Hepatocyte (in vitro differentiated cells and primary cell): ENCODE data around the genes MICOS10, NBL1 and PLA2G2C.

GRCh38 chr1:19596123-19597196 lies at the start of gene MICOS10:
TSS of gene MICOS10 (plus strand) at chr1:19596979.
- RAMPAGE, long total RNA = no peak
- RRBS = 1% methylated on average over 23 of the region's 45 CpGs

- RAMPAGE, long total RNA = no peak
- RRBS = 2% methylated on average over 46 of the region's 94 CpGs
These were observed at the start of gene NBL1 for GRCh38 chr1:19644058-19644590. TSS of gene NBL1 (plus strand) at chr1:19644311.

DNA sequence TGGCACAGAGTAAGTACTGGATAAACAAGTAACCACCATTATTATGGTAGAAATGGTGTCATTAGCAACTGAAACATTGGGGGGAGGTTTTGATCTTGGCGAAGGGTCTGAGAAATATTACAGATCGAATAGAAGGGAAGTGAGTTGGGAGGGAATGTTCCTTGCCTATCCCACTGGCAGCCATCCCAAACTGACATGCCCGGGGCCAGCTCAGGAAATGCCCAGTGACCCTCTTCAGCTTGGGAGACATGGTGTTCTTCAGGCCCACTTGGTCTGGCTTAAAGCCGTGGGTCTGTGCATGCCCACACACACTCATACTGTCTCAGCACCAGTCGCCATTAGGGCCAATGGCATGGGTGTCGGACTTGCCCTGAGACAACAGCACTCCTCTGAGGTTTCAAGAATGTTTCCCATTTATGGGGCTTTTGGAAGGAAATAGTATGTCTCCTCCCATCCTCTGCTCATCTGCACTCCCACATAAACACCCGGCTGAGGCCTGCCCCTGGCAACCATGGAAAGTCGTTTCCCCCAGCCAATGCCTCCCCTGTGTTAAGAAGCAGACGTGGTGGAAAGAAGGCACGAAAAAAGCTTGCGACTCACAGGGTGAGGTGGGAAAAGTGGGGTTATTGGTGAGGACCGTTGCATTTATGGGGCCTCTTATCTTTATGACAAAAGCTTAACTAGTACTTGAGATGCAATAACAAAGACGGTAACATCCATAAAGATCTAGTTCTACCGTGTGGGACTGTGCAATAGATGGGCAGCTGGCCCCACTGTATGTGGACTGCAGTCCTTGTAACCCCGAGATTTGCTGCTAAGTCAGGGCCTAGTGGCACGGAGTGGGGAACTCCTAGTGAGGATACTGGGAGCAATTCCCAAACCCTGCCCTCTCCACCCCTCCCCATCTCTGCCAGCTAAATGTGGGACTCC lies 2.0 kb downstream of the RNF186 start:
- RAMPAGE, long total RNA = no peak
- RRBS = no CpG with 5 or more reads among the region's 16 CpGs

DNA sequence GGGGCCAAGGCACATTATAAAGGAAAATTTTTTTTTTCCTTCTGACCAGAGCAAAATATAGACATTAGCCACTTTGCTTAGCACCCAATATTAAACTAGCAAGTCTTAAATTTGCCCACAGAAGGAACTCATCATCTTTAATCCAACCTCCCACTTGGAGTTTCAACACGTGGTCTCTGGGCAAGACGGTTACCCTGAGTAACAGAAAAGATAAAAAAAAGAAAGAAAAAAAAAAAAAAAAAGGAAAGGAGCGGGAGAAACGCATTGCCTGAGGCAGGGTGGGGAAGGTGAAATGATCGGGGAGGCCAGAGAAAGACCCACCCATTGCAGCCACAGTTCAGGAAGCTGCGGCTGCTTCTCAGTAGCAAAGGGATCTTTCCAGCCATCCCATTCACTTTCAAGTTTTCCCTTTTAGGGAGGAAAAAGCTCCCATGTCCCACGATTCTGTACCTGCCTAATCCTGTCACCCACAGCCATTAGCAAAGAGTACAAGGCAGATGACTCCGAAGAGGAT lies 32.0 kb upstream of the OTUD3 start:
- RAMPAGE, long total RNA = no peak
- RRBS = no CpG with 5 or more reads among the region's 8 CpGs

DNA sequence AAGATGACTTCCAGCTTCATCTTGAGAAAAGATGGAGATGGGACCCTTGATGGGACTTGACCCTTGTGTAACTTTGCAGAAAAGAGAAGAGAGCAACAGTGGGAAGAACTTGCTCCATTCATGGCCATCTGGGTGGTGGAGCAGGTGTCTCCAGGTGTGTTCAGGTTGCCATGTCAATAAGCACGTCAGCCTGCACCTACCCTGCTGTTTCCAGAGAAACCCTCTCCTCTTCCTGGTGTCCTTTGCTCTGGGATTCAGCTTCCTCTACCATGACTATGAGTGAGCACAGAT lies 21.8 kb upstream of the OTUD3 start:
- RAMPAGE, long total RNA = no peak
- RRBS = no CpG with 5 or more reads among the region's 1 CpG

DNA sequence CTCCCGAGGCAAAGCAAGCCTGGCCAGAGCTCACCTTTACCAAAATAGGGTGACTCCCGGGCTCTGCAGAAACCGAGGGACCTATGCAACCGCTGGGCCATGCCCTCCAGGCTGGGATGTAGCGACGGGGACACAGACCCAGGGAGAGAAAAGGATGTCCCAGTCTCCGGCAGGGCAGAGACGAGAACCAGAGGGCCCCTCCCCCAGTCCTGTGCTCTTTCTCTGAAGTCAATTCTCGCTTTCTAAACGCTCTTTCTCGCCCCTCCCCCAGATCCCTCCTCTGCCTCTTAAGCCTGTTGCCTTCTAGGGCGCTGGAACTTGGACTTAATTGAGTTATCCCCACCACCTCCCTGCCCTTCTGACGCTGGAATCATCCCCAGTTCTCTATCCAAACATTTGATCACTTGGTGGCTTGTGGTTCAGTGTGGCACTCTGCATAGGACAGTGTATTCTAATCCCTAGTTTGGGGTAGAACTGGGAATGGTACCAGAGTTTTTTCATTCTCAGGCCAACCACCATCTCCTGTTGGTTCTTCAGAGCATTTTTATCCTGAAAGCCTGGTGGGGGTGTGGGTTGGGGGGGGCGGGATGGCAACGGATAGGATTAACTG lies at the start of gene PLA2G2C:
Gene PLA2G2C, minus strand, starts transcription at position 193 of the 610 bp plus-strand sequence.
- RAMPAGE, long total RNA = no peak
- RRBS = 2% methylated on average over 4 of the region's 15 CpGs

- RAMPAGE, long total RNA = no peak
- RRBS = no CpG with 5 or more reads among the region's 3 CpGs
These were observed 11.4 kb downstream of the VWA5B1 start for GRCh38 chr1:20302010-20302448.

GRCh38 chr1:20358425-20359161 lies 67.9 kb downstream of the VWA5B1 start:
- RAMPAGE, long total RNA = no peak
- RRBS = no CpG with 5 or more reads among the region's 12 CpGs

GRCh38 chr1:20597513-20598258 lies 8.8 kb downstream of the CDA start:
- RAMPAGE, long total RNA = no peak
- RRBS = no CpG with 5 or more reads among the region's 7 CpGs

DNA sequence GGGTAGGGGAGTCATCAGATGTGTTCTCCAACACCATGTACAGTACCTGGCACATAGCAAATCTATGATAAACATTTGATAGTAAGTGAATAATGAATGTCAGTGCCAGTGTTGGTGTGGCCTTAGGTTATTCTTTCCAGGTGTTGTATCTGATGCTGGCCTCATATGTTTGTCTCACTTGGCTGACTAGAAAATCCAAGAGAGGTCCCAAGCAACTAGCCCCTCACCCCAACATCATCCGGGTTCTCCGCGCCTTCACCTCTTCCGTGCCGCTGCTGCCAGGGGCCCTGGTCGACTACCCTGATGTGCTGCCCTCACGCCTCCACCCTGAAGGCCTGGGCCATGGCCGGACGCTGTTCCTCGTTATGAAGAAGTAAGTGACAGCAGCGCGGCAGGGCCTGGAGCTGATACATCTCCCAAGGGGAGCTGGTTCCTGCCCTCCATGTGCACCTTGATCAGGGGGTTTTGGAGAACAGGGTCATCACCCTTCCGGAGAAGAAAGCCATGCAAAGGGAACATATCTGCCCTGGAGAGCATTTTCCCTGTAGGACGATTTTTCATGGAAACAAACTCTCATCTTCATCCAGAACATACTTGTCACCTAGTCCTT lies 11.1 kb downstream of the PINK1 start:
- RAMPAGE, long total RNA = no peak
- RRBS = no CpG with 5 or more reads among the region's 14 CpGs

DNA sequence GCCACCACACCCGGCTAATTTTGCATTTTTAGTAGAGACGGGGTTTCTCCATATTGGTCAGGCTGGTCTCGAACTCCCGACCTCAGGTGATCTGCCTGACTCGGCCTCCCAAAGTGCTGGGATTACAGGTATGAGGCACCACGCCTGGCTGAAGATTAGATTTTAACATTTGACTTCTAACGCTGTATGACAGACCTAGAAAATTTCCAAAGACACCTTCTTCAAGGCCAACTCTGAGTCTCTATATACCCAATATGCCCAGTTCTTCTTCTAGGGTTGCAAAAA lies 25.0 kb upstream of the SH2D5 start:
- RAMPAGE, long total RNA = no peak
- RRBS = no CpG with 5 or more reads among the region's 7 CpGs

DNA sequence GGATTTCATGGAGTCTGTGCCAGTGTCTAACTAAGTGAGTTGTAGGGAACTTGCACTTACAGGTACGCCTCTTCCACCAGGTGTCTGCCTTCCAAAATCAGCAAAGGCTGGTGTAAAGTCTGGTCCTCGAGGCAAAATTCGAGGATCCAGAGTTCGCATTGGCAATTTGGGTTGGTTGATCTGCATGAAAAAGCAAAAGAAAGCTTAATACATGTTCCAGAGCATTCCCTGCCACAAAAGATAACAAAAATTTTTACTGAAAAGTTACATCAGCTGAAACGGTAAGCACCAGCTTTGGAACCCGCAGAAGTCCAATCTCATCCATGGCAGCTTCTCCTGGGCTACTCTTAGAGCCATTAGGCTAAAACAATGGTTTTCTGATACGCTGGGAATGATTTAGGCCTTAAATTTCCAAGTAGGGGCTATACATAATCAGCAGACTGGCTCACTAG lies 106.4 kb upstream of the HP1BP3 start:
- RAMPAGE, long total RNA = no peak
- RRBS = no CpG with 5 or more reads among the region's 7 CpGs

GRCh38 chr1:20985792-20986419 lies 190.8 kb downstream of the EIF4G3 start:
- RAMPAGE, long total RNA = no peak
- RRBS = no CpG with 5 or more reads among the region's 3 CpGs

DNA sequence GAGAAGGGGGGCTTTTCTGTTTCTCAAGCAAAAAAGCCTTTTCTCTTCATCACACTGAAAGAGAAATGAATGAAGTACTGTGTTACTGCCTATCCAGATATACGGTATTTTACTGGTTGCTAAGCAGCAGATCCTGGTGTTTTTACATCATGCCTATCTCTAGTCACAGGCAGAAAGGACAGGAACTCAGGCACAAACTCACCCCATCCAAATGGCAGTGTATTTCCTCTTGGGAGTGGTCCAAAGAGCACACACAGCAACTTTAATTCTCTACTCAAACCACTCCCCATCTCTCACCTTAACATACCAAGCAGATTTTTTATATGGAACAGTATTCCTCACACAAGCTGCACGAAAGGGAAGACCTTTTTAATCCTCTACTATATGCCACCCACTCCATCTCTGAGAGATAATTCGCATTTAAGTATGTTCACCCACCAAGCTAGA lies 27.3 kb downstream of the EIF4G3 start:
- RAMPAGE, long total RNA = no peak
- RRBS = no CpG with 5 or more reads among the region's 3 CpGs

GRCh38 chr1:21254185-21255179 lies 35.8 kb downstream of the ECE1 start:
- RAMPAGE, long total RNA = no peak
- RRBS = no CpG with 5 or more reads among the region's 15 CpGs

DNA sequence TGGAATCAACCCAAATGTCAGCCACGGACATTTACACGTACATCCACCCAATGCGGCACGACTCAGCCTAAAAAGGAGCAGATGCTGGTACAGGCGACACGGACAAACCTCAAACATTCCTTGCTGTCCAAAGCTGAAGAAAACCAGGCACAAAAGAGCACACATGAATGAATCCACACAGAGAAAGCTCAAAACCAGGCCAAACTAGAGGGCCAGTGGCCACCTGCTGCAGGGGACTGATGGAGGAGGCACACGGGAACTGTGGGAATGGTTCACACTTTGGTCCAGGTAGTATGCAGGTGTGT lies 46.9 kb upstream of the ECE1 start:
- RAMPAGE, long total RNA = no peak
- RRBS = no CpG with 5 or more reads among the region's 7 CpGs

- RAMPAGE, long total RNA = no peak
- RRBS = no CpG with 5 or more reads among the region's 13 CpGs
These were observed 50.1 kb upstream of the ECE1 start for GRCh38 chr1:21340171-21340883.

- RAMPAGE, long total RNA = no peak
- RRBS = no CpG with 5 or more reads among the region's 5 CpGs
These were observed 53.5 kb upstream of the ECE1 start for GRCh38 chr1:21343777-21344149.

- RAMPAGE, long total RNA = no peak
- RRBS = no CpG with 5 or more reads among the region's 20 CpGs
These were observed 77.7 kb downstream of the ALPL start for GRCh38 chr1:21586872-21587316.

DNA sequence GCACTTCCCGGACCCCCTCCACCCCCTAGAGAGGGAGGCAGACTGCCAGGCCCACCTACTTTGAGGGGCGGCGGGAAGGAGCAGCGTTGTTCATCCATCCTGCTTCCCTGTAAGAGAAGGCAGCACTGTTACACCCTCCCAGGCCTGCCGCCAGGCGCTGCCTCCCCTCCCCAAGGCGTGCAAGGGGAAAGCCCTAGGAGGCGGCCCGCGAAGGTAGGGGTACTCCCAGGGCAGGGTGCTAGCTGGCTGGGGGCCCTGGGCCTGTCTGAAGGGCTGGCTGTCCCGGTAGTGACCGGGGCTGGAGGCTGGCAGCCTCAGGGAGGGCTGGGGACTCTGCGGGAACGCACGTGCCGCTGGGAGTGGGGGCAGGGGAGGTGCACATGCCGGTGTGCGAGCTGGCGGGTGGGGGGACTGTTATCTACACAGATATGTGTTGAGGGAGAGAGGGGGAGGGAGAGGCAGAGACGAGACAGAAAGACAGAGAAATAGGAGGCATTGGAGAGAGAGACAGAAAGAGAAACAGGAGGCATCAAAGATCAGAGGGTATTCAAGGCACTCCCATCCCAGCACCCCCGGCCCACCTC lies 50.1 kb downstream of the RAP1GAP start:
- RAMPAGE, long total RNA = no peak
- RRBS = 60% methylated on average over 3 of the region's 21 CpGs